GM23248 (cell line): Measurements from ENCODE around the genes SOX6, SAA4, SAA2 and ZDHHC13.

GRCh38 chr11:15651776-15652293 is 537.1 kb downstream of the INSC start:
- RAMPAGE, long total RNA: no peak

GRCh38 chr11:16356112-16356595 is at the start of gene SOX6:
Gene SOX6 (minus strand): TSS chr11:16356546.
- RAMPAGE, long total RNA: no peak

GRCh38 chr11:16826136-16826819 is 87.8 kb downstream of the C11orf58 start:
- RAMPAGE, long total RNA: no peak

DNA sequence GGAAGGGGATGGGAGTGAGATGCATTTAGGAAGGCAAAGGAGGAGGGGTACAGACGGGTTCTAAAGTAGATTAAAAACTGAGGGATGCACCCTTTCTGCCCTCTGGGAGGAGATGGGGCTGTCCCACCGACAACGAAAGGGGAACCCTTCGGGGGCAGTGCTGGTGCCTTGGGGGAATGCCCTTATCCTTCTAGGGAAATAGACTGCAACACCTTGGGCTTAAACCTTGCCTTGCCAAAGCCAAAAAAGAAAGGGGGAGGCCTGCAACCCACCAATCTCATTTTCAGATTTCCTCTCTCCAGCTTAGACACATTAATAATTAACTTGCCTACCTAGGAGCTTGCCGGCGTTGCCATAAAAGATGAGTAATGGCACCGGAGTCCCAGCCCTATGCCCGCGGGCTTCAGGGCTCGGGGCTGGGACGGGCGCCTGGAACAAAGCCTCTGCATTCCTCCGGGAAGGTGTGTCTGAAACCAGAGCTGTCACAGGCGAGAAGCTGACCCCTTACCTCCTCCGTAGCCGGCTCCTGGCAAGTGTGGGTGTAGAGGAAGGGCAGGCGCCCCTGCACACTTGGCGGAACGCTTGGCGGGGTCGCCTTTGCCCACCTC is 89.6 kb downstream of the PLEKHA7 start:
- RAMPAGE, long total RNA: no peak

DNA sequence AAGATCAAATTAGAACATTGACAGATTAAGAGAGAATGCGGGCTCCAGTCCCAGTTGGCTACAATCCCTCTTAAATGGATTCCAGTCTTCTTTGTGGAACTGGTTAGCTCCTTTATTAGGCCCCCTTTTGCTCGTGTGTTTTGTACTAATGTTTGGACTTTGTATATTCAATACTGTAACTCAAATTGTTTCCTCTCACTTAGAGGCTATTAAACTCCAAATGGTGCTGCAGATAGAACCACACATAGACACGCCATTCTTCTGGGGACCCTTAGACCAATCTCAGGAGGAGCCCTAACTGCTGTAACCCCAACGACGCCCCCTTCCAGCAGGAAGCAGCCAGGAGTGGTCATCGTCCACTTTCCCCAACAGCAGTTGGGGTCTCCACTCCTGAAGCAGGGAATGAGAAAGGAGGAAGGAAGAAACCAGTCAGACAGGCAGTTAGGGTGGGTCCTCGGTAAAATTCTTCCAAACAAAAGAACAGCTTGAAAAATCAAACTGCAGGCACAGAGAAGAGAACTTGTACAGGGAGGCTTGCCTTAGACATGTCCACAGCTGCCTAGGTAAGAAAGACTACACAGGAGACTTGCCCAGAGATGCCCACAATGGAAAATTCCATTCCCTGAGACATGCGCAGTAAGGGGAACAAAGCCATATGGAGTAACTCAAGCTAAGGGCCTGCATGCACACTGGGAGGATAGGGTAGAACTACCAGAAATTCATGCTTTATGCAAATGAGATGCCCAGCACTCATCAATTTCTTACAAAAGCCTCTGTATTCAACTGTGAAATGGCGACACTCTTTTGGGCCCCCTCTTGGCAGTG is 10.0 kb downstream of the KCNJ11 start:
- RAMPAGE, long total RNA: no peak

DNA sequence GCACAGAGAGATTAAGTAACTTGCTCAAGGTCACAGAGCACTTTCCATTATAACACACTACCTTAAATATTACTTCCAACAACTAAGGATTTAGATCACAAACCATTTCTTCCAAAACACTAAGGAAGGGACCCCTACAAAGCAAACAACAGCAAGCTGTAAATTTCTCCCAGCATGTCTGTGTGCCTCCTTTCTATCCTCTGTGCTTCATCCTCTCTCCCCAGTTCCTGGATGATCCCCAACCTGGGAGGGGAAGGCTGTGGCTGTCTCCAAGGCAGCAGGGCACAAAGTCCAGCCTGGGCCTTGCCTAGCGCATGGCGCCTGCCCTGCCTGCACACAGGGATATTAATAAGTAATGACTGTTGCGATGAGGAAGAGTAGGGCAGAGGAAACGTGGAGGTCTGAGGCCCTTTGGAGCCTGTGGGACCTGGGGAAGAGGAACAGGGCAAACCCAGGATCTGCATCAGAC is 2.0 kb downstream of the USH1C start:
- RAMPAGE, long total RNA: no peak

- RAMPAGE, long total RNA: no peak
Measured at GRCh38 chr11:17714094-17714872, 5.1 kb upstream of the MYOD1 start.

DNA sequence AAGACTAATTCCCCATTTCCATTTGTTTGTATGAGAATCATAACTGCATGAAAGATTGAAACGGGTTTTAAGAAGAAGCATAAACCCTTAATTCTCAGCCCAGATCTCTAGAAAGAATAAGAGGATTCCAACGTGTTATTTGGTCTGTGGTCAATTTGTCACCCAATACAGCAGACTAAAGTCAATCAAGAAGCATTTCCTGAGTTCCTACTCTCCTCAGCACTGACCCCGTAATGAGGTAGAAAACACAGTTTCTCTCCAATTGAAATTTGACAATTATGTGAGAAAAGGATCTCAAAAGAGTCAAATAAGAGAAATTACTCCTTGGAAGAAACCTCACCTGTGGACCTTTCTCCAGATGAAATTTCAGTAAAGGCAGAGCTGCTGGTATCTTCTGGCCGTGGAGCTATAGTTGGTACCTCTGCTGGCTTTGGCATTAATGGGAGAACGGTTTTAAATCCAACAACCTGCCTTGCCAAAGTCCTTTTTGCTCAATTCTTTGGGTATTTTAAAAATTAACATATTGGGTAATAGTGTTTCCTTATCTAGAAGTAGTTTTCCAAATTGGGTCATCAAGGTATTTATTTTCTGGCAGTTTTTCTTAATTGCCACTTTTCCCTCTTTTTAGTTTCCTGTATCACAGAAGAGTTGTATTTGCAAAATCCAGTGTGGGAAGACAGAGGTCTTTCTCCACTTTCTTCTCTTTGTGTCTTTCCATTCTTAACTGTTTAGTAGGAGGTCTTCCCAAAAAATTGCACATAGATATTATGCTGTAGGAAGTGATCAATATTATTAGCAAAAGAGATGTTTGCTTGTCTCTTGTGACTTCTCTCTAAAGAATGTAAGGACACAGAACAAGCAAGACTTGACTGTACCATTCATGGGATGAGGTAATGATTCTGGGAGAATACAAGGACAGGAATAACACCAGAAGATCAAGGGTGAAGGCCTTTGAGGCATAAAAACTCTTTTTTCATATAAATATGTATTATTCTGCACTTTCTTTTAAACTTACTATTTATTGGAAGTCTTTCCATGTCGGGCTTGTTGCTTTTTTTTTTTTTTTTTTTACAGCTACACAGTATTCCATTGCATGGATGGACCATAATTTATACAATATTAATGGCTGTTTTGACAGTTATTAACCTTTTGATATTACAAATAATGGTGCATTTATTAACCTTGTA is at the start of gene SAA4:
Gene SAA4 (minus strand): TSS at position 426 of the 1,187 bp plus-strand sequence.
- RAMPAGE, long total RNA: no peak

DNA sequence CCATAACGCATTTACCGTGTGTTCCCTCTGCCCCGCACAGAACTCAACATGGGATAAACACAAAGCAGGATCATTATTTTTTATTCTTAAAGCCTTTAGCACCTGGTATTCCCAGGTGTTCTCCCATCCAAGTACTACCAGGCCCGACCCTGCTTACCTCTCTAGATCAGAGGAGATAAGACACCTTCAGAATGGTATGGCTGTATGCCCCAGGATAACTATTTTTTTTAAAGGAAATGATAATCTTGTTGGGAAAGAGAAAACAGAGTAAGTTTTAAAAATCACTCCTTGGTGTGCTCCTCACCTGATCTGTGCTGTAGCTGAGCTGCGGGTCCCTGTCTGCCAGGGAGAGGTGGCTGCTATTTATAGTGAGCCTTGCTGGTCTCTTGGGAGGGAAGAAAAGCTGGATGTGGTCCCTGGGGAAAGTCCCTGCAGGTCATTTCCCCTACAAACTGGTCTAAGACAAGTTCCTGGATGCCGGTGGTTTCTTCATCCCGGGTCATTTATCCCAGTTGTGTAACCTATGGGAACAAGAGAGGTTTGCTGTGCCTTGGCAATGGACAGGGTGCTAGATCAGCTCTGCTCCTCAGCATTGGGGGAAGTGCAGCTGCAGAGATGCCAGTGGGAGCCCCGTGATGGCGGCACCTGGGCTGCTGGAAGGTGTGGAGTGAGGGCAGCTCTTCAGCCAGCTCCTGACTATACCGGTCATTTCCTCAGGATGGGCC is at the start of gene SAA2:
Gene SAA2 (minus strand): TSS at position 370 of the 725 bp plus-strand sequence.
- RAMPAGE, long total RNA: no peak

GRCh38 chr11:18322655-18323232 is 377 bp downstream of the GTF2H1 start:
- RAMPAGE, long total RNA: no peak

GRCh38 chr11:18383315-18383523 is 11.1 kb upstream of the LDHA start:
- RAMPAGE, long total RNA: no peak

DNA sequence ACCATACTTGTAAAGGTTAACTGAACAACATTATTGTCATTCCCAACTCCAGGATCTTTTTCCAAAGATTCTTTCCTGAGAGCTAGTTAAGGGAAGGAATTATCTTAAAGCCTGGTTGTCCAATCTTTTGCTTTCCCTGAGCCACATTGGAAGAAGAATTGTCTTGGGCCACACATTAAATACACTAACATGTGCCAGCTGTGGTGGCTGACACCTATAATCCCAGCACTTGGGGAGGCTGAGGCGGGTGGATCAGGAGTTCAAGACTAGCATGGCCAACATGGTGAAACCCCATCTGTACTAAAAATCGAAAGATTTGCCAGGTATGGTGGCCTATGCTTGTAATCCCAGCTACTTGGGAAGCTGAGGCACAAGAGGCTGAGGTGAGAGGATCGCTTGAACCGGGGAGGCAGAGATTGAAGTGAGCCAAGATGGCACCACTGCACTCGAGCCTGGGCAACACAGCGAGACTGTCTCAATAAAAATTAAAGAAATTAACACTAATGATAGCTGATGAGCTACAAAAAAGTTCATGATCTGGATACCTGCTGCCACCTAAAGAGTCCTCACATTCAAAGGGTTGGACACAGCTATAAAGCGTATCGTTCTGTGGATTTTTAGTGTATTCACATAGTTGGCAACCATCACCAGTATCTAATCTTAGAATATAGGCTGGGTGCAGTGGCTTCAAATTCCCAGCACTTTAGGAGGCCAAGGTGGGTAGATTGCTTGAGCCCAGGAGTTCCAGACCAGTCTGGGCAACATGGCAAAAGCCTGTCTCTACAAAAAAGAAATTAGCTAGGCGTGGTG is 3.5 kb upstream of the LDHC start:
- RAMPAGE, long total RNA: no peak

DNA sequence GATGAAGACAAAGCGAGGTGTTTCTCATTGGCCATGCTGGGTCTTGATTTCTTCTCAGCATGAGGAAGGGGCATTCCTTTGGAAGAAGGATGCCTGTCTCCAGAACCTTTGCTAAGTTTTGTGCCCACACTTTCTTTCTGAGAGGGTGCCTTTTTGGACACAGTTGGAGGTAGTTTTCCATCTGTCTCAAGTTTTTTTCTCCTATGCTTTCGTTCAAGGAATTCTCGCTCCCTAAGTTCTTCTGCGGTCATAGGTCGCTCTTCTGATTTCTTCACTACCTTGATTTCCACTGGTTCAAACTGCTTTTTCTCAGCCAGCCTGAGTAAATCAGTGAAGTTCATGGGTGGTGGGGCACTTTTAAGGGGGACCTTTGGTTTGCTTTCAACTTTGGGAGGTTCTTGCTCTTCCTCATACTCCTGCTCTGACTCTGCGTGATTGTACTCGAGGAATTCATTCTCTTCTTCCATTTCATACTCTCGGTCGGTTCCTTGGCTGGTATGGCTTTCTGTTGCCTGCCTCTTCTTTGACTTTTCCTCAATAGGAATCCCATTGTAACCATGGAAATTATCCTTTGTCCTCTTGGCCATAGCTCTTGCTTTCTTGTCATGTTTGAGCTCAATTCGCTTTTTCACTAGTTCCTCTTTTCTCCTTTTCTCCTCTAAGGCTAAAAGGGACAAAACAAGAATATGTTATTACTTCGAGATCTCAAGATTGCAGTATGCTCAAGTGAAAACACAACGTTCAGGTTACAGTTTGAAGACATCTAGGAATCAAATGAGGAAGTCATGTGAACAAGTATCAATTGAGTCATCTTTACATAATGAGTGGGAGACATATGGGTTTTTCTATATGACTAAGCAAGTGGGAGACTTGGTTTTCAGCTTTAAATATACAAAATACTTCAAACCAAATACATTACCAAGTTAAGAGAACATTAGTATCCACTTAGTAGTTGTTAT is 16.1 kb downstream of the MISFA start:
- RAMPAGE, long total RNA: no peak

GRCh38 chr11:19117047-19118157 is at the start of gene ZDHHC13:
Gene ZDHHC13 (plus strand): TSS chr11:19117168.
- RAMPAGE, long total RNA: start-site peak on the plus strand at chr11:19117103-19117174, 137 and 157 reads in 2 replicates

DNA sequence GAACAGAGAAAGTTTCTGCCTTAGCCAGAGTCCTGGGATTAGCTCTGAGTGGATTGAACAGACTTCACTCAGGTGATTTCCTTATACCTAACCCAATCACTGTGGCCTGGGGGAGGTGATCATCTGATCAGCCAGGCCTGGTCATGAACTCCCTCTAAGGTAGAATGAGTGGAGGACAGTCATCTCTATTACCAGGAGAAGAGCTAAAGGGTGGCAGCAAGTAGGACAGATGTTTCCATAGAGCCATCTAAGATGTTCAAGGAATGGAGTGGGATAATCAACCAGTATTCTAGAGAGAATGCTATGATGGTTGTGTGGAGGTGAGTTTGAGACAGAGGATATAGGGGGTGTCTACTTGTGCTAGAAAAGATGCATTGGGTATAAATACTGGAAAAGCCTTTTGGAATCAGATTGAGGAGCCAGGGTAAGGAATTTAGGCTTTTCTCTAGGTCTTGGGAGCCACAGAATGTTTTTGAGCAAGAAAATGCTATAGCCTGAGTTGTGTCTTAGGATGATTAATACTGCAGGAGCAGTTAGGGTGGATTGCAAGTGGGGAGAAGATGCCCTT is 218.7 kb upstream of the E2F8 start:
- RAMPAGE, long total RNA: no peak

DNA sequence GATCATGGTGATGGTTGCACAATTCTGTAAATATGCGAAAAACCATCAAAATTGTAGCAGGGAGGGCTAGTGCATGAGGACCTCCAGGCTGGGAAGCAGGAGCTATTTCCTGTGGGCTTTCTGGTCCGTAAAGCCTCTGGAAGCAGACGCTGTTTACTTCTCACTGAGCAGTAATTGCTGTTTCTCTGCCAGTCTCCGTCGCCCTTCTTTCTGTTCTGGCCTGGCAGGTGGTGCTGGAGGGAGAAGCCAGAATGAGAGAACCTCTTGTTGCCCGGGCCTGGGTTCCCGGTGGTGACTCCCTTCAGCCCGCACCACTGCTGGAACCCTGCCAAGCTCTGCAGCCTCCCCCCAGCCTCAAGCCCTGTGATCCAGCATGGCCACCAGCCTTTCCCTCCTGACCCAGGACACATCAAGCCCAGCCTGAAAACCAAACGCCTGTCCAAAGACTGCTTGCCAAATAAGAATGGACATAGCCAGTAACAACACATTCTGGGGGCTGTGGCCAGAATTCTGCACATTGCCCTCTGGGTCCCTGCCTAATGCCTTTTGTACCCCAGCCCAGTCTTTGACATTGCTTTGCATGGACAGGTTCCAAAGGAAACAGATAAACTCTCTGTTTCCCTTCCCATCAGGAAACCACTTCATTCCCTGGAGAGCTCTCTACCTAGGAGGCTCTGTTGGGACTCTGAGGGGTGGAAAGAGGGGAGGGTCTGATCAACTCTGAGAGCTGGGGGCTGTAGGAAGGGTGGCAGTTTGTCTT is 201.0 kb upstream of the NAV2 start:
- RAMPAGE, long total RNA: no peak

GRCh38 chr11:19676087-19676801 is 36.4 kb upstream of the NAV2 start:
- RAMPAGE, long total RNA: no peak

DNA sequence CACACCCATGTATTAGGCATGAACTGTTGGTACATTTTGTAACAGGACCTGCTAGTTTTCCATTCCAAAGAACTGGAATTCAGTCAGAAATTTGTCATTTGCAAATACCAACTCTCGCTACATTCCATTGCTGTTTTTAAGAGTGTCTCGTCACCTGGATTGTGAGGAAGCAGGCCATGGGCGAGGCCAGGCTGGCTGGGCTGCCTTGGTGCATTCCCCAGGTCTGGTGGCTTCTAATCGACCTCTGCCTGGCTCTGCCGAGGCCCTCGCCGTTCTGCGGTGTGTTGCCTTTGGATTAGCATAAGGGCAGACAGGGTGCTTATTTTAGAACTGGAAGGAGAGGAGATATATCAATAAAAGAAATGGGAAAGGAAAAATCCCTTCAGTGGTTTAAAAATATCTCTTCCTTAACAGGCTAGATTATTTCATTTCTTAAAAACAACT is 13.2 kb downstream of the NAV2 start:
- RAMPAGE, long total RNA: no peak

GRCh38 chr11:19753851-19754212 is 41.2 kb downstream of the NAV2 start:
- RAMPAGE, long total RNA: no peak

GRCh38 chr11:19760660-19761586 is 48.3 kb downstream of the NAV2 start:
- RAMPAGE, long total RNA: no peak